AG04450 (cell line): ENCODE measurements around the genes PEX5 and SLC2A14.

DNA sequence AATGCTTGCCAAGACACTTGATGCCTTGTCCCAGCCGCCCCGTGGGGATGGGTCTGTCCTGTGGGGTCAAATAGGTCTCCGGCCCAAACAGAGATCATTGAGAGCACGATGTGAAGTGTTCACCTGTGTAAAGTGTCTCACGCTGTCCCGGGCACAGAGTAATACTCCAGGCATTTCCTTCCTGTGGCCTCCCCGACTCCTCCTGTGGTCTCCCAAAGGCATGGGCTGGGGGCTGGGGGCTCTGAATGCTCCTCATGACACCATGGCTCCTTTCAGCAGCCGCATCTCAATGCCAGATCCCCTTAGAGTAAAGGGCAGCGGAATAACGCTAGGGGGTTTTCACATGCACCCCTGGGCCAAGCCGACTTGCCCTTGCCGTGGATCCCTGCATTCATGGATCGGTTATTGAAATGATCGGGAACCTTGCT, 1.5 kb downstream of the PTPN6 start:
- CAGE, long polyA plus RNA: no peak
- RRBS: no CpG with 5 or more reads among the region's 14 CpGs

GRCh38 chr12:6953048-6953321, 1.8 kb downstream of the PTPN6 start:
- CAGE, long polyA plus RNA: no peak
- RRBS: no CpG with 5 or more reads among the region's 7 CpGs

- CAGE, long polyA plus RNA: no peak
- RRBS: 91% methylated on average over 1 of the region's 34 CpGs
Measured at GRCh38 chr12:6958571-6959789, 7.8 kb downstream of the PTPN6 start.

DNA sequence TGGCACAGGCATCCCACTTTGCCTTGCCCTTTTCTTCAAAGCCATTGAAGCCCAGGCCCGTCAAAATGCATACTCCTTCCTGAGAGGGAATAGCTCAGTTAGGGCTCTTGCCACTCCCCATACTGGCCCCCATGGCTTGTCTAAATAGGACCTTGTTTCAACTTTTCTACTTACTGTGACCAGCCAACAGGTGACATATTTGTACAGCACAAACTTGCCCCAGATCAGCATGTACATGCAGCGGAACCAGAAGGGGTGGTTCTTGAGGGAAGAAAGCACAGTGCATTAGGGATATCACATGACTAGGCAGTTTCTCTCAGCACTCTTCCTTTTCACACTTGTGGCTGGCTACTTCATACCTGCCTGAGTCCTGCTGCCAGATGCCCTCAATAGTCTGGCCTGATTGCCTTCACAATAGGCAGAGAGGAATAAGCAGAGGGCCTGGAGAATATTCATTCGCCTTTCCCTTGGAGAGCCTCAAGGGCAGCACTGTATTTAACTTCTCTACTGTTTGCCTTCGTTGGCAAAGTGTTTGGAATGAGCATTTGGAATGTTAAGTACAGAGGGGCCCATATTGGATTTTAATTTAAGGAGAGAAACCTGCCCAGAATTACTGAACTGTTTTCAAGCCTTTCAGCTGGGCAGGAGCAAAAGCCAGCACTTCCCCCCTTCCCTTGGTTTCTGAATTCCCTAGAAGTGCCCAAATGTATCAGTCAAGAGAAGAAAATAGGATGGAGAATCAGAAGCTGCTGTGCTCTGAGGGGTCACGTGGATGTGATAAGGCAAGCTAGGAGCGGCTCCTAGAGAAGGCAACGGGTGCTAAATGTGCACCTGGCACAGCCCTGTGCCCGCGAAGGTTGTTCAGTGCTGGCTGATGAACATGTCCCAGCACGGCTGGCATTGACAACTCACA, 8.0 kb downstream of the EMG1 start:
- CAGE, long polyA plus RNA: no peak
- RRBS: no CpG with 5 or more reads among the region's 10 CpGs

DNA sequence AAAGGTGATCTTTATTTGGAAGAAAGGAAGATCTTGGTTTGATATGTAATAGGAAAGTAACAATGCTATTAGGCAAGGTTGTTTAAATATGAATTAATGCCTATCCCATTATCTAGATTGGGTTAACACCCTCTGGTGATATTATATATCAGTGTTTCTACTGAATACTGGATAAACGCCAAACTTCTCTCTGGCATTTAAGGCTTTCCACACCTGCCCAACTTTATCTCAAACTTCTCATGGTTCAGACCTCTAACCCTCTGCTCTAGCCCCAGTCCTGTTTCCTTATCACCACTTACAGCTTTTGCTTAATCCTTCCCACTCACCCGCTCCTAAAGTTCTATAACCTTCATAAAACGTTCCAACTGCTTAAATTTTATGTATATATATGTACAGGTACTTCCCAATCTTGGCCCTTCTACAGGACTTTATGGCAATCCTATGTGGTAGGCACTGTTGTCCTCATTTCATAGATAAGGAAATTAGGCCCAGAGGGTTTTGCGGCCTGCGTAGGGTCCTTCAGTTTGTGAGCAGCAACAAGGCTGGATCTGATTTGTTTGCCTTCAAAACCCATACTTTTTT, 1.3 kb downstream of the LPCAT3 start:
- CAGE, long polyA plus RNA: no peak
- RRBS: no CpG with 5 or more reads among the region's 5 CpGs

DNA sequence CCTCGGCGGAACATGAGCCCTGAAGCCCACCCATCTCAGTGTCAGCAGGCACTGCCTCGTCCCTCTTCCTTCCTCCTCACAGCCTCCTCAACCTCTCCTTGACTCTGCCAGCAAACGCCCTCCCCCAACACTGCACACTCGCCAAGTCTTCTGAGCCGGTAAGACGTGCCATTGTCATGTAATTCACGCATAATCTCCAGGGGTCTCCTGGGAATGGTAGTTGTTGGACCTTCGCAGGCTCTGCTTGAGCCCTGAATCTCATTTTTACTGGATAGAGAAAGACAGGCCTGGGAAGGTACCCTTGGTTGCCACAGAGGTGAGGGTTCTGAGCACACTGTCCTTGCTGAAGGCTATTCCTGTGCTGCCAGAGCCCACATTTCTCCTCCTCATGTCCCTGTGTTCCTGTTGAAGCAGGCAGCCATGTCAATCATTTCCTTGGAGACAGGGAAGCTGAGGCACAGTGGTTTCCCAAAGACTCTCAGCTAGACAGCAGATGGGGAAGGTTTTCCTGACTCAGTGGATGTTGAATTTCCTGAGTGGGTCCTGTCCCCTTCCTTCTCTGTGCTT, 1.5 kb downstream of the C1R start:
- CAGE, long polyA plus RNA: no peak
- RRBS: no CpG with 5 or more reads among the region's 9 CpGs

DNA sequence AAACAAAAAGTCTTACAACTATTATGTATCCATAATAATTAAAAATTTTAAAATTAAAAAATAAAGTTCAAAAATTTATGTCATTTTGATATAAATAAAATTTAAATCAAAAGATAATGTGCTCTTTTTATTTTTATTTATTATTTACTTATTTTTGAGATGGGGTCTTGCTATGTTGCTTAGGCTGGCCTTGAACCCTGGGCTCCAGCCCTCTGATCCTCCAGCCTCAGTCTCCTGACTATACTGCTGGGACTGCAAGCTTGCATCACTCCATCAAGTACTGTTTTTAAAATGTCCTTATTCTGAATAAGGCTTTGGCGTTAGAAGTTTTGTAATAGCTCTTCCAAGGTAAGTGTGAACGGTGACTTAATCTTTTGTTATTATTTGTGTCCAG, 1.5 kb downstream of the C1RL start:
- CAGE, long polyA plus RNA: no peak
- RRBS: no CpG with 5 or more reads among the region's 2 CpGs

DNA sequence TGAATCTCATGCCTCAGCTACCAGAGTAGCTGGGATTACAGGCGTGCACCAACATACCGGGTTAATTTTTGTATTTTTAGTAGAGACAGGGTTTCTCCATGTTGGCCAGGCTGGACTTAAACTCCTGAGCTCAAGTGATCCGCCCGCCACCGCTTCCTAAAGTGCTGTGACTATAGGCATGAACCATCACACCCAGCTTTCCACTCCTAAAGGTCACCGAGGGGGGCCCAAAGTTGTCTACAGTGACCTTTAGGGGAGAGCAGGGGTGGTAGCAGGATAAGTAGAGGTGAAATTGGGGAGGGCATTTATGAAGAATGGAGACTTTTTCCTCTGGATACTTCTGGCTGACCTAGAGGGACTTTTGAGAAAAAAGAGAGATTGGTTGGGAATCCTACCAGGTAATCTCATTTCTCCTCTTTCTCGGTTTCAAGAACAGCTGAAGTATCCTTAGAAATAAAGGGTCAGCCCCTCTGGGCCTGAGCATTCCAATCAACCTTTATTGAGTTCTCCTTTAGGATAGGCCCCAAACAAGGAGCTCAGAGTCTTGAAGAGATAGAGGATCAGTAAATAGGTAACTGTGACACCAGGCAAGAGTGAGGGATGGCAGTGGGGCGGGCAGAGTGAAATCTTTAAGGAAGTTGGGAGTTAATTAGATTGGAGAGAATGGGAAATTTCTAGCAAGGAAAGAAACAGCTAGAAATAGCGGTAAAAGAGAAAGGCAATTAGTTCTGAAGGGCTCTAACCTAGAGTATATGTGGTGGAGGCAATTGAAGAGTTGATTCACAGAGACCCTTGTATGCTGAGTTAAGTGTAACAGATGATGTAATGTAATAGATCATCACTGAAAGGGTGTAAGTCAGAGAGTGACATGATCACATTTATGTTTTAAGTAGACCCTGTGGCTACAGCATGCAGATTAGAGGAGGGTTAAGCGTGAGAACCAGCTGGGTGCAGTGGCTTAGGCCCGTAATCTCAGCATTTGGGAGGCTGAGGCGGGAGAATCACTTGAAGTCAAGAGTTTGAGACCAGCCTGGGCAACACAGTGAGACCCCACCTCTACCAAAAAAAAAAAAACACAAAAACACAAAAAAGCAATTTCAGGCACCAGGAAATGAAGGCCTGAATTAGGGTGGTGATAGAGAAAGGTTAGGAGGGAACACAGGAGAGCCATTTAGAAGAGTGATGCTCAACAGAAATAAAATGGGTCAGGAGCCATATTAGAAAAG, 3.3 kb downstream of the RBP5 start:
- CAGE, long polyA plus RNA: no peak
- RRBS: no CpG with 5 or more reads among the region's 12 CpGs

GRCh38 chr12:7130564-7130845, 334 bp downstream of the CLSTN3 start:
- CAGE, long polyA plus RNA: no peak
- RRBS: no CpG with 5 or more reads among the region's 14 CpGs

GRCh38 chr12:7135062-7135625, 5.0 kb downstream of the CLSTN3 start:
- CAGE, long polyA plus RNA: no peak
- RRBS: no CpG with 5 or more reads among the region's 22 CpGs

DNA sequence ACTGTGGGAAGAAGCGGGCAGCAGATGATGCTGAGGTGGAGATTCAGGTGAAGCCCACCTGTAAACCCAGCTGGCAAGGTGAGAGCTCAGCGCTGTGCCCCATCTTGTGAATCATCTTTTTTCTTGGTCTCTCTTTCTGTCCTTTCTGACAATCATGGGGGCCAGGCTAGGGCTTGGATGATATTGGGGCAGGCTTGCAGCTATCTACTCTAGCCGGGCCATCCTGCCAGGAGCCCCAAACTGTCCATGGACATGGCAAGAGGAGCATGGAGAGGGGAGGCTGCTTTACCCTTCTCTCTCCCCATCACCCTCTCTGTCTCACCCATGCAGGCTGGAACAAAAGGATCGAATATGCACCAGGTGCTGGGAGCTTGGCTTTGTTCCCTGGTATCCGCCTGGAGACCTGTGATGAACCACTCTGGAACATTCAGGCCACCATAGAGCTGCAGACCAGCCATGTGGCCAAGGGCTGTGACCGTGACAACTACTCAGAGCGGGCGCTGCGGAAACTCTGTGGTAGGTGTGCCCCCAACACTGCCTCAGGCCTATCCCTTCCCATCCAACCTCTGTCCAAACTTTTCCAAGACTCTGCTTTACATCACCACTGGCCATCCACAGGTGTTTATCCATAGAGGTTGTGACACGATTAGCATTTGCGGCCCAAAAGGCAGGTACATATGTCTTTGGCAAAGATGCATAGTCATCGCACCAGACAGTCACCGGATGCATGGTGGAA, 5.9 kb downstream of the CLSTN3 start:
- CAGE, long polyA plus RNA: no peak
- RRBS: no CpG with 5 or more reads among the region's 13 CpGs

GRCh38 chr12:7136747-7137256, 6.6 kb downstream of the CLSTN3 start:
- CAGE, long polyA plus RNA: no peak
- RRBS: no CpG with 5 or more reads among the region's 4 CpGs

DNA sequence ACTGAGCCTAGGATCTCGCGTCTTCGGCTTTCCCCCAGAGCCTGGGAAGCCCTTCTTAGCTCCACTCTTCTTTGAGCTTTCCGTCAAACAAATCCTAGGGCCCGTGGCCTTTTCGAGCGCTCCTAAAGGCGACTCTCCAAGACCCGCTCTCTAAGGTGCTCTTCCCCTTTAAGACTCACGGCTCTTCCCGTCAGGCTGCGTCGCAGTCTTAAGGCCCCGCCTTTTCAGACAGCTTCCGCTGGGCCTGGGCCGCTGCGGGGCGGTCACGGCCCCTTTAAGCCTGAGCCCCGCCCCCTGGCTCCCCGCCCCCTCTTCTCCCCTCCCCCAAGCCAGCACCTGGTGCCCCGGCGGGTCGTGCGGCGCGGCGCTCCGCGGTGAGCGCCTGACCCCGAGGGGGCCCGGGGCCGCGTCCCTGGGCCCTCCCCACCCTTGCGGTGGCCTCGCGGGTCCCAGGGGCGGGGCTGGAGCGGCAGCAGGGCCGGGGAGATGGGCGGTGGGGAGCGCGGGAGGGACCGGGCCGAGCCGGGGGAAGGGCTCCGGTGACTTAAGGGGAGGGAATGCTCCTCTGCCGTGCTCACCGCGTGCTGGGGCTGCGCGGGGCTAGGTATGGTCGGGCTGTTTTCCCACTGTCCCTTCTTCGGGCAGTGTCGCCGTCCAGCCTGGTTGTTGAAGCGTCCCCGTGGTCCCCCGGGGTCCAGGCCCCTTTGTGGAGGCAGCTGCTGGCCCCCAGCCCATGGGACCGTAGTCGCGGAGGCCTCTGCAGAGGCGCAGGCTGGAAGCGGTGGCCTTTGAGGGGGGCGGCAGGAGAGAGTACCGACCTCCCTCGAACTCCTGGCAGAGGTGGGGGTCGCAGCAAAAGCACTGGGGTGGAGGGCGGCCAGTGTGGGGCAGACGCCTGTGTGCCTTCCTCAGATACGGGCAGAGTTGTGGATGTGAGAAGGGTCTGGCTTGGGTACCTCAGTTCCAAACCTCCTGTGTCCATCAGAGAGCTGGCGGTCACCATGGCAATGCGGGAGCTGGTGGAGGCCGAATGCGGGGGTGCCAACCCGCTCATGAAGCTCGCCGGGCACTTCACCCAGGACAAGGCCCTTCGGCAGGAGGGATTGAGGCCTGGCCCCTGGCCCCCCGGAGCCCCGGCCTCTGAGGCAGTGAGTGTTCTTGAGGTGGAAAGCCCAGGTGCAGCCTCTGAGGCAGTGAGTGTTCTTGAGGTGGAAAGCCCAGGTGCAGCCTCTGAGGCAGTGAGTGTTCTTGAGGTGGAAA, at the start of gene PEX5:
PEX5 (plus strand) TSS at position 310 of the 1,260 bp plus-strand sequence.
- CAGE, long polyA plus RNA: start-site peak on the plus strand centred at position 344 of the sequence, 42 bp wide, 94 and 63 reads in 2 replicates
- RRBS: 3% methylated on average over 21 of the region's 82 CpGs

GRCh38 chr12:7639749-7641033, 25.5 kb downstream of the APOBEC1 start:
- CAGE, long polyA plus RNA: no peak
- RRBS: 54% methylated on average over 4 of the region's 76 CpGs

GRCh38 chr12:7872479-7873451, at the start of gene SLC2A14:
Gene SLC2A14, minus strand, starts transcription at chr12:7872915.
- CAGE, long polyA plus RNA: no peak
- RRBS: 8% methylated on average over 19 of the region's 75 CpGs

- CAGE, long polyA plus RNA: no peak
- RRBS: no CpG with 5 or more reads among the region's 5 CpGs
Measured at GRCh38 chr12:7927323-7927893, 8.6 kb downstream of the SLC2A3 start.

GRCh38 chr12:7928825-7929761, 6.9 kb downstream of the SLC2A3 start:
- CAGE, long polyA plus RNA: no peak
- RRBS: no CpG with 5 or more reads among the region's 8 CpGs

DNA sequence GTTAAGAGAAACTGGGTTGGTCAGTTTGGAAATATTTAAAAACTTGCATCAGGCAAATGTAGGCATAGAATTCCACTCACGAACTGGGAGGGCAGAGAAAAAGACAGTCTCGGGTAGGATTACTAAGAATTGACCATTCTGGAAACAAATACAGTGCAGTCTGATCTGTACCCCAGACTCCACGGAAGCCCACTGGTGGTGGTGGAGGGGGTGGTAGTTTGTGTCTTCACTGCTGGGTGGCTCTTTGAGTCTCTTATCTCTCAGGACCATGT, 1.9 kb downstream of the SLC2A3 start:
- CAGE, long polyA plus RNA: no peak
- RRBS: no CpG with 5 or more reads among the region's 3 CpGs

- CAGE, long polyA plus RNA: no peak
- RRBS: no CpG with 5 or more reads among the region's 6 CpGs
Measured at GRCh38 chr12:7968942-7969245, 32.9 kb upstream of the SLC2A3 start.

- CAGE, long polyA plus RNA: no peak
- RRBS: no CpG with 5 or more reads among the region's 1 CpG
Measured at GRCh38 chr12:8069577-8070118, 3.5 kb upstream of the C3AR1 start.